ENCODE measurements around the genes CEP170B and TEX22.

DNA sequence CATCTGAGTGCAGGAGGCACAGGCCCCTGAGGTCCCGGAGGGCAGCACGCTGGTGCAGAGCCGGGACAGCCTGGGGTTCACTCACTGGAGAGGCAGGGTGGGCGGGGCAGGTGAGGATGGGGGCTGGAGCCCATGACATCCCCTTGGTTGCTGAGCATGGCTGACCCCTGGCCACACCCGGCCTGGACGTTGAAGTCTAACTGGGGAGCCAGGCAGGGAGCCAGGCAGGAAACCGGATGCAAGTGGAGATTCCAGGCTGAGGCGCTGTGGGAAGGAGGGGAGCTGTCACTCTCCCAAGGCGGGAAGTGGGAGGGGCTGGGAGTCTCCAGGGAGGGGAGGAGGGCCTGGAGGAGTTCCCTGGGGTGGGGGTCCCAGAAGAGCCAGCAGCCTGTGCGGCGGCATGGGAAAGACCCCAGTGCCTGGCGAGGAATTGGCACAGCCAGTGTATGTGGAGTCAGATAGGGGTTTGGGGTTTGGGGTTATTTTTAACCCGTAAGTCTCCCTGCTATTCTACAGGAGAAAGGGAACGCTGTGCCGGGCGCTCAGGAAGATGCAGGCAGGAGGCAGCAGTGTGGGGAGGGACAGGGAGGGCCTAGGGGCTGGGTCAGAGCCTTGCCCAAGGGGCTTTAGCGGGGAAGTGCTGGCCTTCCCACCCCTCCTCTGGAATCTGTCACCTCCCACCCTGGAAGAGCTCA lies 7.6 kb upstream of the INF2 start:
- PRO-cap = no peak
- RRBS = 47% methylated on average over 4 of the region's 17 CpGs

GRCh38 chr14:104694537-104695409 lies 5.4 kb downstream of the INF2 start:
- PRO-cap = no peak
- RRBS = no CpG with 5 or more reads among the region's 22 CpGs

GRCh38 chr14:104701419-104701815 lies 12.0 kb downstream of the INF2 start:
- PRO-cap = no peak
- RRBS = no CpG with 5 or more reads among the region's 37 CpGs

DNA sequence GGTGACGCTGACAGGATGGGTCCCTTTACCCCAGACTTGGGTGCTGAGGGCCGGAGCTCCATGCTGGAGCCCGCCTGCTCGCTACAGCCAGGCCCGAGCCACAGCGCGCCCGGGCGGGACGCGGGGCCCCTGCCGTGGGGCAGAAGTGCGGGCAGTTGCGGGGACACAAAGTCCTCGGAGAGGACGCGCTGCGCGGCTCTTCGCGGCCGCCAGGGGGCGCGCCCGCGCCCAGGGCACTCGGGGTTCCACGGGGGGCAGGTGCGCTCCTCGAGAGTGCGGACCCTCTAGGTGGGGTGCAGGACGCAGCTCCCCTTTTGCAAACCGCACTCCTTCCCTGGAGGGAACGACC lies 535 bp upstream of the ADSS1 start:
- PRO-cap = no peak
- RRBS = 17% methylated on average over 7 of the region's 34 CpGs

GRCh38 chr14:104745728-104746202 lies 7.2 kb upstream of the SIVA1 start:
- PRO-cap = no peak
- RRBS = no CpG with 5 or more reads among the region's 7 CpGs

GRCh38 chr14:104776469-104777479 lies 18.8 kb downstream of the AKT1 start:
- PRO-cap = no peak
- RRBS = no CpG with 5 or more reads among the region's 24 CpGs

DNA sequence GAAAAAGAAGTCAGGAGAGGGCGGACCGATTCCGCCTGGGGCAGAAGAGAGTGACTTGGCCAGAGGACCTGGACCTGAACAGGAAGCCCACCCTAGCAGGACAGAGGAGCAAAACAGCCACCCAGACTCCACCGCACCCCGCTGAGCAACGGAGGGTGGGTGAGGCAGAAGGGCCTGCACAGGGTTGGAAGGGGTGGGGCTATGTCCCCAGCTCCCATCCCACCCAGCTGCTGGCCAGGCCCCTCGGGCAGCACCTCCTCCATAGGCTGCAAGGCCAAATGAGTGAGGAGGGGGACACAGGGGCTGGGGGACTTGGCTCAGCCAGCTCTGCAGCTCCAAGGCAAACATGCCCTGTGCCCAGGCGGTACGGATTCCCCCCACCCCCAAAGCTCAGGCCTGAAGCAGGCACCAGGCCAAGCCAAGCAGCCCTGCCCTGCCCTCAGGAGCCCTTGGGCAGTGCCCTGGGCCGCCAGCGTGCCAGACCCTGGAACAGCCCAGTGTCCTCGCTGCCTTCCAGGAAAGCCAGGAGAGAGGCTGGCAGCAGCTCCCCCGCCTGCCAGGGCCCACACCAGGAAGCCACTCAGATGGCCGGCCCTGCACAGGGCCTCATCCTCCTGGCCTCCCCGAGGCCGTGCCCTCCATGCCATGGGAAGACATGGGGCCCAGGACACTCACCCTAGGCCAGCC lies 3.6 kb downstream of the AKT1 start:
- PRO-cap = no peak
- RRBS = no CpG with 5 or more reads among the region's 16 CpGs

DNA sequence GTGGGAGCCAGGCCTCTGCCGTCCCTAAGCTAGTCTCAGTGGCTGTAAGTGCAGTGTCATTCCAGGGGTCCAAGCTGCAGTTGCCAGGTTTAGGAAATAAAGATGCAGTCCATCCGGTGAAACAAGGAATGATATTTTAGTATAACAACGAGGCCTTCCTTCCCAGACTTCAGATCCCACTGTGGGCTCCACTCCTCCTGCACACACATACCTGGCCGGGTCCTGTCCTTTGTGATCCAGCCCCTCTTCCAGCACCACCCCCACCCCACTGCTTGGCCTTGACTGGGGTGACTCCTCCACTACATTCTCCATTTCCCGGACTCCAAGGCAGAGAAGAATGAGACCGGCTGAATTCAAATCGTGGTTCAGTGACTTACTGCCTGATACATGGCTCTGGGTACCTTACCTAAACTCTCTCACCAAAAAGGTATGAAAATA lies 1.8 kb upstream of the ZBTB42 start:
- PRO-cap = no peak
- RRBS = 90% methylated on average over 4 of the region's 7 CpGs

GRCh38 chr14:104865026-104865524 lies at the start of gene CEP170B:
Gene CEP170B, plus strand, starts transcription at chr14:104865268.
- PRO-cap = bidirectional peak, plus-strand start at chr14:104865268, minus-strand start at chr14:104865109
- RRBS = 1% methylated on average over 38 of the region's 76 CpGs

DNA sequence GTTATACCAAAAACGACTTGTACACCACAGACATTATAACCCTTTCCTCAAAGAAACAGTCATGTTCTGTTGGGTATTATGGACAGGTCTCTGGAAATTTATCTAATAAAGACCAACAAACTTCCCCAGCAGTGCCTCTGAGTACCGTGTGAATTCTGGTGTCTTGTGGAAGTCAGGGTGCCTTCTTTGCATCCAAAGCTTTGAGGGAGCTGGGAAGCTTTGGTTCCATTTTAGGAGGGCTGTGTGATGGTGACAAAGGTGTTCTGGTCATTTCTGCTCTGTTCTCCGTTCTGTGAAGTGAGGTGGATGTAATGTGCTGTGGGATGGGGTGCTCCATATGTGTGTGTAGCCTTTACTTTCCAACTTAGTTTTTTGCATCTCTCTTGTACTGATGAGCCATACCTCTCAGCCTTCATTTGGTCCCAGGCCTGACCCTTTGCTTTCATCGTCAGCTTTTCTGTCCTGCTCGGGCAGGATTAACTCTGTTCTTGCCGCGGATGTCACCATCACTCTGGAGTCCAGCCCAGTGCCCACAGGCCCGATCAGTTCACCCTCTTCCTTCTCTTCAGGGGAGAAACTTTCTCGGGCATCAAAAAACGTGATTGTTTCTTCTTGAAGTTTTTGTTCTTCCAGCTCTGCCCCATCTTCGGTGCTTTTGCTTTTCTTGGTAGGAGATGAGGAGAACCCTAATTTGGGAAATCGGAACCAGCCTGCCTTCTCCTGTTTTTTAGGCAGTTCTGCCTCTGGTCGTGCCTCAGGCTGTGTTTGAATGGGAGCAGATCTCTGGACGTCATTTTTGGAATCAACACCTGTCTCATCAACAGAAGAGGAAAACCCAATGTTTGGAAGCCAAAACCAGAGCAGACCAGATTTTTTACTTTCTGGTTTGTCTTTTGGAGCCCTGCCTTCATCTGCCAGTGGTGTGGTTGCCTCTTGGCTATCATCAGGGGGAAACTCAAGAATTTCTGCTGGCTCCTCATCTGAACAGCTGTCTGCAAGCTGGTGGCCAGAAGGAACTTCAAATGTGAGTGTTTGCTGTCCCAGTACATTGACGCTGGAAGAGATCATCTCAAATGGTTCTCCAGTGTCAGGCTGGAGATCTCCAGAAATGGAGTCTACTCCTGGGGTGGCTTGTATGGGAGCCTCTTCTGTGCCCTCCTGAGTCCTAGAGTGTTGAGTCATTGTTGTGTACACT lies 13.4 kb downstream of the PLD4 start:
- PRO-cap = no peak
- RRBS = no CpG with 5 or more reads among the region's 15 CpGs

GRCh38 chr14:105055823-105056803 lies 9.1 kb downstream of the GPR132 start:
- PRO-cap = no peak
- RRBS = no CpG with 5 or more reads among the region's 50 CpGs

GRCh38 chr14:105182524-105183218 lies 1.6 kb upstream of the NUDT14 start:
- PRO-cap = no peak
- RRBS = 93% methylated on average over 7 of the region's 19 CpGs

- PRO-cap = no peak
- RRBS = no CpG with 5 or more reads among the region's 18 CpGs
Measured at GRCh38 chr14:105223201-105223792, 25.0 kb upstream of the BTBD6 start.

DNA sequence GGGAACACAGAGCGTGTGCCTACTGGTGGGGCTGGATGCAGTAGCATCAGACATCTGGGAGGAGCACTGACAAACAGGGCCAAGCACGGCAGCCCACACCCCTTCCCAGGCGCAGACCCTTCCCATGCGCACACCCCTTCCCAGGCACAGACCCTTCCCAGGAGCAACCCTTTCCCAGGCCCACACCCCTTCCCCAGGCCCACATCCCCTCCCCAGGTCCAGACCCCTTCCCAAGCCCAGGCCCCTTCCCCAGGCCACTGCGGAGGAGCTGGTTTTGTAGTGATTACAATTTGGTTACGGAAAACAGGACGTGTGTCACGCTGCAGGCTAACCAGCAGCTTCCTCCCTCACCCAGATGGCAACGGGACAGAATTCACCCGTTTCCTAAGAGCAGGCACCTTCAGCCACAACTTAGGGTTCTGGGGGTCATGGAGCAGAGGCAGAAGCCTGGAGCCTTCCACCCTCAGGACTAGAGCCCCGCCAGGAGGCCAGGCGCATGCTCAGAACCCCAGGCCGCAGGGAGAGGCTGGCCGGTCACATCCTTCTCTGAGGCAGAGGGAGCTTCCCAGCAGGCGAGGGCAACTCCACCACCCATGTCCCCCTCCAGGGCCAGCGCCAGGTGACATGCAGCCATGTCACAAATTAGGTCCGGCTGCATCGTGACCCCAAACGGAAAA lies 8.0 kb downstream of the BRF1 start:
- PRO-cap = no peak
- RRBS = no CpG with 5 or more reads among the region's 19 CpGs

DNA sequence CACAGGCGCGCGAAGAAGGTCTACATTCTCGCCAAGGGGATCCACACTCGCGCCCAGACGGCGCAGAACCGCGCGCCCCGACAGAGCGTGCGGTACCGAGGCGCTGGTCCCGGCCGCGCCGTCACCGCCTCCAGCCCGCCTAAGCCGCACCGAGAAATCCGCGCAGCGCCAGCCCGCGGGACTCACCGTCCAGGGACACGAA lies 640 bp downstream of the BRF1 start:
- PRO-cap = no peak
- RRBS = no CpG with 5 or more reads among the region's 31 CpGs

DNA sequence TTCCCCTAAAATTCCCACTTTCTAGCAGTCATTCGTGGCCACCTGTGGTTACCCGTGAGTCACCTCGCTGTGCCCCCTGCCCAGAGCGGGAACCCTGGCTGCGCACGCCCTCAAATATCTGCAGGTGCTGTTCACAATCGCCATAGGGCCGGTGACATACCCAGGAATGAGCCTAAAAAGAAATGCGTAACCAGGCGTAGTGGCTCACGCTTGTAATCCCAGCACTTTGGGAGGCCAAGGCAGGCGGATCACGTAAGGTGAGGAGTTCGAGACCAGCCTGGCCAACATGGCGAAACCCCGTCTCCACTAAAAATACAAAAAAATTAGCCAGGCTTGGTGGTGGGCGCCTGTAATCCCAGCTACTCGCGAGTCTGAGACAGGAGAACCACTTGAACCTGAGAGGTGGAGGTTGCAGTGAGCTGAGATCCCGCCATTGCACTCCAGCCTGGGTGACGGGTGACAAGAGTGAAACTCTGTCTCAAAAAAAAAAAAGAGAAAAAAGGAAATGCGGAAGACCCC lies 925 bp upstream of the BRF1 start:
- PRO-cap = no peak
- RRBS = no CpG with 5 or more reads among the region's 22 CpGs

DNA sequence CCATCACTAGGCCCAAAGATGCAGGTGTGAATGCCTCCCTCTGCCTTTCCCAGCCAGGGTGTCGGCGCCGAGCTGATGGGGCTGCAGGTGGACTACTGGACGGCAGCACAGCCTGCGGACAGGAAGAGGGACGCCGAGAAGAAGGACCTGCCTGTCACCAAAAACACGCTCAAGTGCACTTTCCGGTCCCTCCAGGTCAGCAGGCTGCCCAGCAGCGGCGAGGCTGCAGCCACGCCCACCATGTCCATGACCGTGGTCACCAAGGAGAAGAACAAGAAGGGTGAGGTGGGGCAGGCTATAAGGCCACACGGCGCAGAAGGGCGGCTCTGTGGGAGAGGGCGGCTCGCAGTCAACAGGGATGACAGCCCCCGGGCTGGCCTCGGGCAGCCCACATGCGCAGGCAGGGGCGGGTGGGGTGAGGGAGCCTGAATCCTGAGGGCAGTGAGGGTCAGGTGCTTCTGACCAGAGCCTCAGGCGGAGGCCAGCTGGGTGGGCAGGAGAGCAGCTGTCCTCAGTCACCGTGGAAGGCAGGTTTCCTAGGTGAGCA lies 5.7 kb upstream of the TEX22 start:
- PRO-cap = no peak
- RRBS = no CpG with 5 or more reads among the region's 24 CpGs

DNA sequence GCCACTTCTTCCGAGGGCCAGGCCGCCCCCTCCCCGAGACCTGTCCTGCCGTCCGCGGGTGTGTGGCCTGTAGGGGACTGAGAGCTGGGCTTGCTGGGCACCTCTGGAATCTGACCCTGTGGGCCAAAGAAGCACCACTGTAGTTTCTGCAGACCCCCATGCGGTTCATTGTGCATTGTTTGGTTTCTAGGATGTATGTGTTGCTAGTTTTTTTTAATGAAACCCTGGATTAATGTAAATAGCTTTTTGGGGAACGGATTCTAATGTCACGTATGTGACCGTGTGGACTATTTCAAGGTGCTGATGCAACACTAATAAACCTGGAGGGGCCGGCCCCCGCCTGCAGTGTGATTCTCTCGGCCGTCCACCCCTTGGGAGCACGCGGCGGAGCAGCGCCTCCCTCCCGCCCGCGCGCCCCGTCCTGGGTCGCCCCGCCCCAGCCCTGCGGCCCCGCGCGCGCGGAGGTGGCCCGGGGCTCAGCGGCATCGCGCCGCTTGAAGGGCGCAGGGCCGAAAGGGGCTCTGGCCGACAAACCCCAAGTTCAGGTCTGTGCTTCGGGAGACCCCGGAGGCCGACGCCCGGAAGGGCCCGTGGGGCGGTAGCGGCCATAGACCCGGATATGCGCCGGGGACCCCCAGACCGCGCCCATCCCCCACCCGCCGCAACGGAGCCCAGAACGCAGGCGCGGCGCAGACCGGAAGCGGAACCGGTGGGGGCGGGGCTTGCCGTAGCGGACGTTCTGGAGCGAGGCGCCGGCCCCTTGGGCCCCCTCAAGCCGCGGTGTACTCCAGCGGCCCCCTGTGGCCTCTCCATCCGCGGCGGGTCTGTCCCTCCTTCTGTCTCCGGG lies at the start of gene TEX22:
Gene TEX22 (plus strand): TSS at position 725 of the 847 bp plus-strand sequence.
- PRO-cap = bidirectional peak, plus-strand start at position 479 of the sequence, minus-strand start at position 373 of the sequence; bidirectional peak, plus-strand start at position 728 of the sequence, minus-strand start at position 621 of the sequence
- RRBS = 3% methylated on average over 37 of the region's 76 CpGs

DNA sequence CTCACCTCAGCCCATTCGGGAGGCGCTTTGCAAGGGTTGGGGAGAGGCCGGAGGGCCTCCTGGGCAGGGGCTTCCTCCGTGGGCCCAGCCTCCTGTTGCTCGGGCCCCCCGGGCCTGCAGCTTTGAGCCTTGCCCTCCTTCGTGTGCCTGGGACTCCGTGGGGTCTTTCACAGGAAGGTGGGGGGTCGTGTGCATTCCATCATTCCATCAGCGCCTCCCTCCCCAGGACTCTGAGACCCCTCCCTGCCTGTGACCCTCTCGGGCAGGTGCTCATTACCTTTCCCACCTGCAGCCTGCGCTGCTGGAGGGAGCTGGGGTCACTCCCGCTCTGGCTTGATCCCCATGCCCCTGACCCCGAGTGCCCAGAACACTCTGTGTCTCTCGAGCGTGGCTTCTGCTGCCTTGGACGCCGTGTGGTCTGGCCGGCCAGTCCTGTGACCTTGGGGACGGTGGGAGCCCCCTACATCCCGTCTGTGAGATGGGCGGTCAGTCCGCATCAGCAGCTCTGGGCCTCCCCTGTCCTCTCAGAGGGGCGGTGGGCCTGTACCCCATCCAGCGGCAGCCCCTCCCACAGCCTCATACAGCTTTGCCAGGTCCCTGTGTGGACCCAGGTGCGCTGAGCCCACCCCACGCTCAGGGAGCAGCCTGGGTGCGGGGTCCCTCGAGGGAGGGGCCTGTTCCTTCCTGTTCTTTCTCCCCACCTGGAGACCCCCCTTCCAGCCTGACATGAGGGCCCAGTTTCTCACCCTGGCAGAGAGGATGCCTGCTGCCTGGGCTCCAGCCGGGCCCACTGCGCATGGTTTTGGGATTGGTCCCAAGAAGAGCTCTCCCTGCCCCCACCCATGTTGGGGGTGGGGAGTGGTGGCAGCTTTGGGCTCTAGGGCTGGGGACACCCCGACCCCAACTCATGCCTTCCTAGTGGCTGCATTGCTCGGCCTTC lies 1.3 kb downstream of the MTA1 start:
- PRO-cap = unidirectional peak, minus-strand start at position 124 of the sequence
- RRBS = 18% methylated on average over 4 of the region's 33 CpGs

DNA sequence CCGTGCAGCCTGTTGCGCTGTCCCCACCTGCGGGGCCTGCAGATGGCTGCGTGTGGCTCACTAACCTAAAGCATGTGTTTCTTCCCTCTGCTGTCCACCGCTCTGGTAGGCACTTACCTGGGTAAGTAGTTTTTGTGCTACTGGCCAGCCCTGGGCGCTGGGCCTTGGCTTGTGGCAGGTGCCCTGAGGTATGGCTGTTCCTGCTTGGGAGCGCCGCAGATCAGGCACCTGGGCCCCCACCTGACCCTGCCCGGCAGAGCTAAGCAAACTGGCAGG lies 6.5 kb upstream of the CRIP2 start:
- PRO-cap = no peak
- RRBS = no CpG with 5 or more reads among the region's 9 CpGs

Measured in Caco-2 (cell line).